Pulmonary lymph node (tissue), 1 donor: Measurements from ENCODE around the genes CLOCK and CEP135.

DNA sequence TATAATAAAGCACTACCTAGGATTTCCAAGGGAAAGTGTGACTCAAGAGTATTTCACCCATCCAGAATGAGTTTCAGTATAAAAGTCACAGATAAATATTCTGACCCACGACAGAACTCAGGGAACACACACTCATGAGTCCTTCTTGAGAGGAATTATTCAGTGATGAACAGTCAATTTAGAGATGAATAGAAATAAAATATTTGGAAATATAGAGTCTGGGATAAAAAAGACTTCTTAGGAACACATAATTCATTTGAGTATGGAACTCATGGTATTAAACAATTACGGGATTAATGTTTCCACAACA lies 143.4 kb upstream of the LNX1 start:
- PRO-cap, result no peak

GRCh38 chr4:53777292-53777811 lies 186.1 kb upstream of the LNX1 start:
- PRO-cap, result no peak

- PRO-cap, result unidirectional peak, plus-strand start at chr4:53906151
Observed at GRCh38 chr4:53905899-53906334, 158.5 kb downstream of the CHIC2 start.

GRCh38 chr4:53914134-53914997 lies 150.0 kb downstream of the CHIC2 start:
- PRO-cap, result no peak

DNA sequence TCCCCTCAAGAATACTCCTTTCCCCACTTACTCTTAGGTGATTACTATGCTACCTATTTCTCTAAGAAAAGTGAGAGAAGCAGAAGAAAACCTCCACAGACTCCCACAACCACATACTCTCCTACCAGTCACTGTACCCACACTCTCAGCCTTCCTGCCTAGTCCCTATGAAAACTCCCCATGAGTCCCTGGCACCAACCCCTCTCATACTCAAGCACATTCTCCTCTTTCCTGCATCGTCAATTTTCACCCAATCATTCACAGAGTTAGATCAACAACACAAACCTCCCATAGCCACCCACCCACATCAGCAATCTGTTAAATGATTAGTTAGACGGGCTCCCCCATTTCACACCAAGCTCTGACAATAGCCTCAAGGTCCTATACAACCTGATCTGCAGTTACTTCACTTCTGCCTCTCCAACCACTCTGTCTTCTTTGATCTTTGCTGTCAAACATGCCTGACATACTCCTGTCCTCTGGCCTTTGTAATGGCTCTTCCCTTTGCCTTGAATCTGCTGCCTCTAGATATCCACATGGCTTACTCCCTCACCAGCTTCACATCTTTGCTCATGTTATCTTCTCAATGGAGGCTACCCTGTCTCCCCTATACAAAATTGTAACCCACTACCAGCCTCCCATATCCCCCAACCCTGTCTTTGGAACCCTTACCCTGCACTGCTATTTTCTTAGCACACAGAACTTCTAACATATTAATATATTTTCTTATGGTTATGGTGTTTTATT lies 80.0 kb downstream of the CHIC2 start:
- PRO-cap, result no peak

- PRO-cap, result no peak
Observed at GRCh38 chr4:54062070-54062889, 2.1 kb downstream of the CHIC2 start.

DNA sequence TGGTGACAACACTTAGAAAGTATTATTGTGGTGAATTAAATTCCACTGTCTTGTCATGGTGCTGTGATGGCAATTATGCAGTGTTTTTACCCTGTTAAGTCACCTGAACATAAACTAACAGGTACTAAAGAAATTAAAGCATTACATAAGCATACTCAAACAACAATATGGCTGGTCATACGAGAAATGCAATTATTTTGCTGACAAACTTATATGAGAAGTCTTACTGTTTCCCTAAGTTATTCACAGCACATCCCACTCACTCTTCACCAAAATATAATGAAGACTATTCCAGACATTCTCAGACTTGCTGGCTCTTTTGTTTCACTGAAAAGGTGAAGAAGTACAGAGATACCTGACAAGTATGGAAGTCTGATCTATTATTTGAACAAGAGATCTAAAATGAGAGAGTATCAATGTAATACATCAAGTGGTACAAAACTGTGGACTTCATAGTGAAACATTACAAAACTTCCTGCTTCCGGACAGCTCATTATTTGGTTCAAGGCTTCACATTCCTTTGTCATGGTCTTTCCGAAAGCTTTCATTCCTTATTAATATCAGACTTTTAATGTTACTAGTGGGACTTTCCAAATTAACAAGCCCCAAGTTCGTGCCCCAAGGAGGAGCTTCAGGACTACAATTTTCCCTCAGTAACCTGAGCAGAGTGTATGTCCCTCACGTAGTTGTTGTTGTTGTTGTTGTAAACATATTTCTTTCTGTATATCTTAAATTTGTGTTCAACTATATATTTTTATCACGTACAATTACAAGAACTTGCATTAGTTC lies 1.3 kb downstream of the CHIC2 start:
- PRO-cap, result no peak

GRCh38 chr4:54063679-54064222 lies 654 bp downstream of the CHIC2 start:
- PRO-cap, result unidirectional peak, plus-strand start at chr4:54063974; unidirectional peak, plus-strand start at chr4:54064068

- PRO-cap, result no peak
Observed at GRCh38 chr4:54091158-54091536, 8.8 kb upstream of the GSX2 start.

DNA sequence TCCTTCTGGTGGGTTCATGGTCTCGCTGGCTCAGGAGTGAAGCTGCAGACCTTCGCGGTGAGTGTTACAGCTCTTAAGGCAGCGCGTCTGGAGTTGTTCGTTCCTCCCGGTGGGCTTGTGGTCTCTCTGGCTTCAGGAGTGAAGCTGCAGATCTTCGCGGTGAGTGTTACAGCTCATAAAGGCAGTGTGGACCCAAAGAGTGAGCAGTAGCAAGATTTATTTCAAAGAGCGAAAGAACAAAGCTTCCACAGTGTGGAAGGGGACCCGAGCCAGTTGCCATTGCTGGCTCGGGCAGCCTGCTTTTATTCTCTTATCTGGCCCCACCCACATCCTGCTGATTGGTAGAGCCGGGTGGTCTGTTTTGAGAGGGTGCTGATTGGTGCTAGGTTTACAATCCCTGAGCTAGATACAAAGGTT lies 54.3 kb downstream of the GSX2 start:
- PRO-cap, result no peak

- PRO-cap, result no peak
Observed at GRCh38 chr4:54224981-54225607, 4.0 kb upstream of the PDGFRA start.

DNA sequence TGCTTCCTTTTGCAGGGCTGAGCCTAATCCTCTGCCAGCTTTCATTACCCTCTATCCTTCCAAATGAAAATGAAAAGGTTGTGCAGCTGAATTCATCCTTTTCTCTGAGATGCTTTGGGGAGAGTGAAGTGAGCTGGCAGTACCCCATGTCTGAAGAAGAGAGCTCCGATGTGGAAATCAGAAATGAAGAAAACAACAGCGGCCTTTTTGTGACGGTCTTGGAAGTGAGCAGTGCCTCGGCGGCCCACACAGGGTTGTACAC lies 31.9 kb downstream of the PDGFRA start:
- PRO-cap, result no peak

DNA sequence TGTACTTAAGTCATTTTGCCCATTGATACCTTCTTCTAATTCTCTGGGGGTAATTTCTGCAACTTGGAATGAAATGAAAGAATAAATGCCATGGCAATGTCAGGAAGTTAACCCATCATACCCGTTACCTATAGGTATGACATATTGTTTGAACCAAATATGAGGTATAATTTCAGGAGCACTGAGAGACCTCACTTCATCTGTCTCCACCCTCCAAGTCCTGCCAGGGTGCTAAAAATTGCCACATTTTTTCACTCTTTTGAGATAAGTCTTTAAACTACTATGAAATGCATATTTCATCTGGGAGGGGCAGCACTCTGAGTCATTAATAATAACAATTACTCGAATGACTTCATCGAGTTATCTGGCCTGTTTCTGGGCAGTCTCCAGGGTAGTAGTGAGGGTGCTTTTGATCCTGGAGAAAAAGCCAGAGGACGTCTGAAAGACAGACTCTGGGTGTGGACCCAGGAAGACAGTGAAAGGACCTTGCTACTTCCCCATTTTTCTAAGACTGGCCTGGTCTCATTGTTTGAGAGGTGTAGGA lies 42.4 kb upstream of the SRD5A3 start:
- PRO-cap, result no peak

DNA sequence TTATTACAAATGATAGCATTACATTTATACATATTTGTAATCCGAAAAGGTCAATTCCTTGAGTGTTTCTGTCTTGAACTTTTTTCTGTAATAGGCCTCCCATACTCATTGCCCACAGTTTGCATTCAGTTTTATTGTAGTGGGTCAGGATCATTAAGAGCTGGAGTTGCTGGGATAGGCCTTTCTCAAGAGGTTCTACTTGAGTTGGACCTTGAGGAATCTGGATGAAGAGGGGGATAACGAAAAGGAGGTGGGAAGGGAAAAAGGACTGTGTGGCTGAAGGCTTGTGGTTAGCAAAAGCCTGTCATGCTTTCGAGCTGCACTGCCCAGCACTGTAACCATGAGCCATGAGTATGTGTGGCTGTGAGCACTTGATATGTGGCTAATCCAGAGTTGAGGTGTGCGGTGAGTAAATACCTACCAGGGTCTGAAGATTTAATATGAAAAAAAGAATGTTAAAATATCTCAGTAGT lies 11.3 kb downstream of the TMEM165 start:
- PRO-cap, result no peak

DNA sequence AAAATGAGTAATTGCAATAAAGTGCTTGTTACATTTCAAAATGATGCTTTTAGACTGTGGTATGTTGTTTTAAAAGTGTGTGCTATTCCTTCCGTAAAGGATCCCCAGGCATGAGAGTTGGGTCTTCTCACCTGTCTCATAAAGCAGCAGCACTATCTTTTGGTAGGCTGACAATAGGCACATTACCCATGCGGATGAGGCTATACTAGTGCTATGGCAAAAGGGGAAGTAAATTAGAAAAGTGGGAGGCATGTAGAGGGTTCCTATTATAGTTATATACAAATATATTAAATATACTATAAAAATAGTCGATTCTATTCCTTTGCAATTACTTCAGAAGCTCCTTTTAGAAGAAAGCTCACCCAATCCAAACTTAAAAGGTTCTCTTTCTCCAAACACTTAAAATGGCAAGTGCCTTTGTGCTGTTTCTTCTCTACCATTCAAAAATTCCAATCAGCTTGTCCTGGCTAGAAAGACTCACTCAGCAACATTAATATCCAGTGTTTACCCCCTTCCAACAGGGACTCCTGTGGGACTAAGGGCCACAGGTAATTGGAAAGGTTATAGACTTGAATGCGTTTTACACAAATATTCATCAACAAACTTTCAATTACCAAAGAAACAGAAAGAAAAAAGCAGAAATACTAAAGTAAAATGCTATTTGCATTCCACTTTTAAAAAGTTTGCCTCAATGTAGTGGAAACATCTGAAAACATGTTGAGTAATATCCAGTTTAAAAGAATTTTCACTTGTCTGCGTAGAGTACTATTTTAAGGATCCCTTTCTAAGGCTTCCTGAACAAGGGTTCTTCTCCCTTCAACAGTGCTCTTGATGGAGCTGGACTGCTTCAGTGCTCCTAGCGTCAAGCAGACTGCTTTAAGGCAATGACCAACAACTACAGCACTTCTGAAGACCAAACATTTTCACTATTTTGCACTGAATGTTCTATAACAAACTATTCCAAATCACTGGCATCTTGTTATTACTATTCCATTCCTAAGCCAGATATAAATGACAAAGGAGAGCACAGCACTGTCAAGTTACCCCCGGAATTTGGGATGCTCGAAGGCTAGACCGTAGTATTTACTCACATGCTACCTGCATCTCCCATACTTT lies 35.7 kb downstream of the TMEM165 start:
- PRO-cap, result no peak

DNA sequence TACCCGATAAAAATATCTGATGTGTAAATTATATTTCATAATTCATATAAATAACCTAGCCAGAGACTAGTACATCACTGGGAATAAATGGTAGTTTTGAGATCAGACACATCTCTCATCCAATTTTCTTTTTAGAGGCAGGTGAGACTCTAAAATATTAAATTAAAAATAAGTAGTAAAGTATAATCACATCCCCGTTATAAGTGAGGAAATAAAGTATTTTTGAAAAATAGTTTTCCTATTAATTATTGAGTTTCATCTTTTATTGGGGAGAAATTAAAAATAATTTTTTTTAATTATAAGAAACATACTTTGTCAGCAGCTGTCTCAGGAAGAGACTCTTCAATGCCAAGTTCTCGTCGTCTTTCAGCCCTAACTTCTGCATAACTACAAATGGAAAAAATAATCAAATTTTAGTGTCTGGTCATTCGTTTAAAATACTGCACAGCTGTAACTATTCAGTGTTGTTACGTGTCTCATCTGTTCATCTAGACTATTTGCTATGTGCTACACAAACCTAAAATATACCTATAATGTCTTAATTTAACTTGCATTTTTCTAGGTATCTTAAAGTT lies 57.1 kb downstream of the TMEM165 start:
- PRO-cap, result no peak

DNA sequence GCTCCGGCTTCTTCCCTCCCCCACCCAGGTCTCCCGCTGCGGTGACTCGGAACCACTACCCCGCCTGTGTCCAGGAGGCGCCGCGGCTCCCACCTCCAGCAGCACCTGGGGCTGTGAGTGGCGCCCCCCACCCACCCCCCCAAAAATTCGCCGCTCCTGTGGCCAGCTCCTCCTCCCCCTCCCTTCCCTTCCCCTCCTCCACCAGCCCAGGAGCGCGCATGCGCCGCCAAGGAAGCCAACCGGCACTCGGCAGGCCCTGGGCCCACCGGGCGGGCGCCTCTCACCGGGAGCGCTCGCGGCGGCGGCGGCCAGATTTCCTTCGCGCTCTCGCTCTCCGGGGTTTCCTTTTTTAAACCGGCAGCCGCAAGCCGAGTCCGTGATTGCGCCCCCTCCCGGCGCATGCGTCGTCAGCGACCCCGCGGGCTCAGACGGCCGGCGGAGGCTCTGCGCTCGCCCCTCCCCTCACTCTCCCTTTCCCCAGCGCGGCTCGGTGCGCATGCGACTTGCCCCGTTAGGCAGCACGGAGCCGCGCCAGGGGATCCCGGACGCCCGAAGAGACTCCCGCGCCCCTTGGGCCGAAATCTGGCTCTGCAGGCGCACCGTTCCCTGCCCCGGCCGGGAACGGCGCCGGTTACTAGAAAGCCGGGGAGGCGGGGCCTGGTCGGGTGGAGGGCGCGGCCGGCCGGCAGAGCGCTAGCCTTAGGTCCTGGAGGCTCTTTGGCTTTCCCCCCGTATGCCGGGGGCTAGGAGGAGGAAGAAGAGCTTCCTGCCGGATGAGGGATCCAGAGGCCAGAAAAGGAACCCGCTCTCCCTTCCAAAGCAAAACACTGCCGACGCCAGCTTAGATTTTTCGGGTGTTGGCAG lies at the start of gene CLOCK:
Gene CLOCK, minus strand, starts transcription at position 412 of the 864 bp plus-strand sequence.
- PRO-cap, result bidirectional peak, plus-strand start at position 245 of the sequence, minus-strand start at position 185 of the sequence; bidirectional peak, plus-strand start at position 501 of the sequence, minus-strand start at position 321 of the sequence; bidirectional peak, plus-strand start at position 785 of the sequence, minus-strand start at position 608 of the sequence

DNA sequence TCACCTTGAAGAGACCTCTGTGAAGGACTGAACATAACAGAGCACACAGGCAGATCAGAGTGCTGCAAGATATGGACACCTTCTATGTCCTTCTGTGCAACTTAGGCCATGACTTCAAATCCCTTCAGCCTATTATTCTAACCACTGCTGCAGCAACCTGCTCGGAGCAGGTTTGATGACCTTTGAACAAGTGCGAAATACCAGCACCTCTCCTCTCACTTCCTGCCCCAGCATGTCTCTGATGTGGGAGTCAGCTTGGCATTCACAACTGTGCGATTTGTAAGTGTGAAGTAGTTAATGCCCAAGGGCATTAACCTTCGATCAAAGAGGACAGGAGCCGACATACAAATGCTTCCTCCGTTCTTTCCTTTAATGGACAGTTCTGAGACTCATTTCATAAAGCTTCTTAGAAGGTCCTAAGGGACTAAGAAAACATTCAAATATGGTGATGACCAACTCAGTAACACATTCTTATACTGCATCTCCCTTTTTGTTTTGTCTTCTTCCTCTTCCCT lies 1.5 kb upstream of the EXOC1 start:
- PRO-cap, result no peak

GRCh38 chr4:55948396-55949211 lies at the start of gene CEP135:
CEP135 (plus strand) TSS chr4:55948945.
- PRO-cap, result bidirectional peak, plus-strand start at chr4:55949081, minus-strand start at chr4:55948719; bidirectional peak, plus-strand start at chr4:55949289, minus-strand start at chr4:55949119

- PRO-cap, result no peak
Observed at GRCh38 chr4:56466306-56467067, 930 bp upstream of the SRP72 start.